Left common carotid artery plus branches (tissue), 1 donor: Measurements from ENCODE around the gene RNF141.

GRCh38 chr11:9726548-9727021, 62.7 kb downstream of the SWAP70 start:
- PRO-cap: no peak

- PRO-cap: no peak
These were observed 83.8 kb downstream of the SWAP70 start for GRCh38 chr11:9747661-9748163.

GRCh38 chr11:9852377-9853053, 188.6 kb downstream of the SWAP70 start:
- PRO-cap: no peak

DNA sequence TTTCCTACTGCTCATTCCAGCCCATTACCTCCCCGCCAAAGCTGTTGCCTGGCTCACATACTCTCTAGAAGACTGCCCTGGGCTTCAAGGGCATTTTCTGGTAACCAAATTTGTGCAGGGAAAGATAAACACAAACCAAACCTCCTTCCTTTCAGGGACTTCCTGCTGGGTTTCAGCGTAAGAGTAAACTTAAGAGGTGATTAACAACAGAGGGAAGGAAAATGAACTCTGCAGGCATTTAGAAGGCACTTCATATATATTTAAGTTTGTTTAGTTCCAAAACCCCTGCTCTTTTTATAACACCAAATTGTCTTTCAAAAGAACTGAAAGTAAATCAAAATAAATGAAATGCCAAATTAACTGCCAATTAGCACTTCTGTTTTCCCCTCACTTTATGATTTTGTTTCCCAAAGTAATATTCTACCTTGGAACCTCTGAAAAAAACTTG, 195.0 kb downstream of the SWAP70 start:
- PRO-cap: no peak

DNA sequence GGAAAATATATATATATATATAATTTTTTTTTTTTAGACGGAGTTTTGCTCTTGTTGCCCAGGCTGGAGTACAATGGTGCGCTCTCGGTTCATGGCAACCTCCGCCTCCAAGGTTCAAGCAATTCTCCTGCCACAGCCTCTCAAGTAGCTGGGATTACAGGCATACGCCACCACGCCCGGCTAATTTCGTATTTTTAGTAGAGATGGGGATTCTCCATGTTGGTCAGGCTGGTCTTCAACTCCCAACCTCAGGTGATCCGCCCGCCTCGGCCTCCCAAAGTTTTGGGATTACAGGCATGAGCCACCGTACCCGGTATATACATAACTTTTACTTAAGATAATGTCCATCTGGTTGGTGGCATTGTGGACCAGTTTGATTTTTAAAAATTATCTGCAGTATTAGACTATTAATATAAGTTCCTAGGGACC, 228.7 kb downstream of the SWAP70 start:
- PRO-cap: no peak

GRCh38 chr11:9968196-9969204, 304.6 kb downstream of the SWAP70 start:
- PRO-cap: no peak

DNA sequence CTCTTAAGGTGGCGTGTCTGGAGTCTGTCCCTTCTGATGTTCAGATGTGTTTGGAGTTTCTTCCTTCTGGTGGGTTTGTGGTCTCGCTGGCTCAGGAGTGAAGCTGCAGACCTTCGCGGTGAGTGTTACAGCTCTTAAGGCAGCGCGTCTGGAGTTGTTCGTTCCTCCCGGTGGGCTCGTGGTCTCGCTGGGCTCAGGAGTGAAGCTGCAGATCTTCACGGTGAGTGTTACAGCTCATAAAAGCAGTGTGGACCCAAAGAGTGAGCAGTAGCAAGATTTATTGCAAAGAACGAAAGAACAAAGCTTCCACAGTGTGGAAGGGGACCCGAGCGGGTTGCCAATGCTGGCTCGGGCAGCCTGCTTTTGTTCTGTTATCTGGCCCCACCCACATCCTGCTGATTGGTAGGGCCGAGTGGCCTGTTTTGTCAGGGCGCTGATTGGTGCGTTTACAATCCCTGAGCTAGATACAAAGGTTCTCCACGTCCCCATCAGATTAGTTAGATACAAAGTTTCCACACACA, 161.6 kb downstream of the SBF2 start:
- PRO-cap: no peak

DNA sequence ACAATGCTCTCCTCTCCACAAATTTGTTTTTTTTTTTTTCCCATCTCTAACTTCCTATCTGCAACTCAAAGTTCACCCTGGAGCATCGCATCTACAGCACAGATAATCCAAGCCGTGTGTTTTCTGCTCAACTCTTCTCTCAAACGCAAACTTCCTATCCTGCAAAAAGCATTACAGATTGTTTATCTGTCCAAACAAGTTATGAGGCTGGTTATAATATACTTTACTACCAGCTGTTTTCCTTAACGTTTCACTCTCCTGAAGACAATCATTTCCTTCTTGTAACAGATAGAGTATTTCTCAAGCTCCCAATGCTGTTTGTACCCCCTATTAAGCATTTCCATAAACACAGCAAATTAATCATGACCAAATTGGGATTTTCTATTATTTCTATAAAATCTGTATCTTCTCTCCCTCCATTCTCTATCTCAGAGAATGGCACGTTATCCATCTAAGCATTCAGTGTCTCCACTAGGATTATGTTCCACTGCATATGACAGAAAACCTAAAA, 84.7 kb downstream of the SBF2 start:
- PRO-cap: no peak

DNA sequence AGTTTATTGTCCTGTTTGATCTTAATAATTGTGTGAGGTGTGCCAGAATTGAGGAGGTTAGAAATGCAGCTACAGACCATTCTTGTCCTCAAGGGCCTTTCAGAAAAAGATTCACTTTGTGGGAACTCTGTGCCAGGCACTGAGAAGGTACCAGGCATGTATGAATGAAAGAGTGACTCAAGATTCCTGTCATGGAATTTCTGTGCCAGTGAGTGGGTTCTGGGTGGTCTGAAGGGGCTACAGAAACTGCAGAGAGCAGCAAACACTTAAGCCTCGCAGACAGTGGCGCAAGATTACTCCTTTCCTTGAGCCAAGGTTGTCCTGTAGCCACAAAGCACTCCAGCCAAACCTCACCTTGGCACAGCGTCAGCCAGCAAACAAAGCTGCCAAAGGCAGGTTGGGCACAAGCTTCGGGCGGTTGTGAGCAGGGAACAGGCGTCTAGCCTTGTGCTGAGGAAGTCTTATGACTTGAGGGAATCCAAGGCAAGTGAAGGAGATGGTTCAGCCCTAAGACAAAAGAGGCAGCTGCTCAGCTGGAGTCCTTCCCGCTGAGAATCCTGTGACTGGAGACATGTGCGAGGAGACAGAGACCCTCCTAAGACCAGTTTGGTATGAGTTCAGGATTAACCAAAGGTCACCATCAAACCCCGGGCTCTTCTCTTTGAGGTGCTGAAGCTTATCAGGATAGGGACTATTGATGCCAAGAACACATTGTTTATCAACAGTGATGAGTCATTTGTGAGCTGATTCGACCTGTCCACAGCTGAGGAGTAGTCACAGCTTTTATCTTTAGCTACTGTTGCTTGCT, 4.3 kb downstream of the ADM start:
- PRO-cap: no peak

DNA sequence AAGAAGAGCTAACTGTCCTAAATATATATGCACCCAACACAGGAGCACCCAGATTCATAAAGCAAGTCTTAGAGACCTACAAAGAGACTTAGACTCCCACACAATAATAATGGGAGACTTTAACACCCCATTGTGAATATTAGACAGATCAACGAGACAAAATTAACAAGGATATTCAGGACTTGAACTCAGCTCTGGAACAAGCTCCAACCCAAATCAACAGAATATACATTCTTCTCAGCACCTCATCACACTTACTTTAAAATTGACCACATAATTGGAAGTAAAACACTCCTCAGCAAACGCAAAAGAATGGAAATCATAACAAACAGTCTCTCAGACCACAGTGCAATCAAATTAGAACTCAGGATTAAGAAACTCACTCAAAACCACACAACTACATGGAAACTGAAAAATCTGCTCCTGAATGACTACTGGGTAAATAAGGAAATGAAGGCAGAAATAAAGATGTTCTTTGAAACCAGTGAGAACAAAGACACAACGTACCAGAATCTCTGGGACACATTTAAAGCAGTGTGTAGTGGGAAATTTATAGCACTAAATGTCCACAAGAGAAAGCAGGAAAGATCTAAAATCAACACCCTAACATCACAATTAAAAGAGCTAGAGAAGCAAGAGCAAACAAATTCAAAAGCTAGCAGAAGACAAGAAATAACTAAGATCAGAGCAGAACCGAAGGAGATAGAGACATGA, 13.6 kb downstream of the AMPD3 start:
- PRO-cap: no peak

DNA sequence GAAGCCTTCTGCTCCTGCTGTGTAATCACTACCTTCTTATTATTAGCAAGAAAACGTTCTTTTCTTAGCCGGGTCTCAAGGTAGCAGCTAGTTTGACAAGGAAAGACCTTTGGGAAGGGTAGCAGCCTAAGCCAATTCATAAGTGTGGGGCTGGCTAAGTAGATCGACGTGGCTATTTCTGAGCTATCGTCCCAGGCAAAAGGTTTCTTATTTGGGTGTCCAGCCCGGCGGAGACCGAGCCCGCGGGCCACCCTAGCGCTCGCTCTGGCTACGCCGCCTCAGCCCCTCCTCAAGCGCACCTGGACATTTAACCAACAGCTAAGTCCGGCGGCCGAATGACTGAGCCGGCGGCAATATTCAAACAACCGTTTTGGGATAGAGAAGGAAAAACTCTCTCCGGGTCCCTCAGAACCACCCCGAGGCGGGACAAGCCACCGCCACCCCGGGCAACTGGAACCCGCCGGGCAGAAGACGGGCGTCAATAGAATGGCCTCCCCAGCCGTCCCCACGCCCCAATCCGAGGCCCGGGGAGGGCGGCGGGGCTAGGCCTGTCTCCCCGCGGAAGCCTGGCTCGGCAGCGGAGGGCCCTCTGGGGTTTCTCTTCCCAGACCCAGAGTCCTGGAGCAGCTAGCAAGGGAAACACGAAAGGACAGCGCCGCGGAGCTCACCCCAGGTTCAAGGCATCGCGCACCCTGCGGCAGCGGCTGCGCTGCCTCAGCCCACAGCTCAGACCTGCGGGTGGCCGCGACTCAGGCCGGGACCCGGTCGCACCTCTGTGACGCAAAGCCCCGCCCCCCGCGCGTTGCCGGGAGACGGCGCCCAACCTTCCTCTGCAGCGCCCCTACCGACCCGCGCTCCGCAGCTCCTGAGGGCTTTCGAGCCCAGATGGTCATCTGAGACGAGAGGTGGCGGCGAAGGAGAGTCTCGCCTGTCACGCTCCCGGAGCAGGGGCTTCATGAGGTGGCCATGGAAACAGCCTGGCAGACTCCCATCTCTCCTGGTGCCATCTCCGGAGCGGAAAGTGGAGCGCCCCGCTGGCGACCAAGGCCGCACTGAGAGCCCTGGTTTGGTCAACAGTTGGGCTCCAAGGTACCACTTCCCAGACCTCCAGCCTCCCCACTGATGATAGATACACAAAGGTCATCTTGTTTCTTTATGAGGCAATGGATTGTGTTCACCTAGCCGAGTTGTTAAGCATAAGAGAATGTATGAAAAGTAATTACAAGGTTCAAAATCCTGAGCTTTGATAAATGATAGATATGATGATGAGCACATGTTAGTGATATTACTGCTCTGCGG, at the start of gene RNF141:
TSS of gene RNF141 (minus strand) at position 734 of the 1,299 bp plus-strand sequence.
- PRO-cap: unidirectional peak, minus-strand start at position 694 of the sequence; bidirectional peak, plus-strand start at position 892 of the sequence, minus-strand start at position 694 of the sequence

GRCh38 chr11:10564678-10565224, 3.7 kb downstream of the LYVE1 start:
- PRO-cap: no peak

- PRO-cap: unidirectional peak, plus-strand start at chr11:10690514
These were observed 3.4 kb downstream of the IRAG1 start for GRCh38 chr11:10690141-10690614.

GRCh38 chr11:10692102-10693352, 1.0 kb downstream of the IRAG1 start:
- PRO-cap: no peak

GRCh38 chr11:10771473-10771894, 20.4 kb downstream of the CTR9 start:
- PRO-cap: no peak

DNA sequence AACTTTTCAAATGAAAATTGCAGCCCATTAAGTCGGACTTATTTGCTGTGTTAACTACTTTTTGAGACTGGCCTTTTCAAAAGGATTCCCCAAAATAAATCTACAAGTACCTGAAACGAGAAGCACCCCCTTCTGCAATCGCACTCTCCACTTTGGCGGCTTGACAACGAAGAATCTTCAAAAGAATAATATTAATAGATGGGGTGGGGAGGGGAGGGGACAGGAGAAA, 1.7 kb downstream of the EIF4G2 start:
- PRO-cap: no peak

- PRO-cap: no peak
These were observed 50.4 kb upstream of the ZBED5 start for GRCh38 chr11:10908225-10908746.

DNA sequence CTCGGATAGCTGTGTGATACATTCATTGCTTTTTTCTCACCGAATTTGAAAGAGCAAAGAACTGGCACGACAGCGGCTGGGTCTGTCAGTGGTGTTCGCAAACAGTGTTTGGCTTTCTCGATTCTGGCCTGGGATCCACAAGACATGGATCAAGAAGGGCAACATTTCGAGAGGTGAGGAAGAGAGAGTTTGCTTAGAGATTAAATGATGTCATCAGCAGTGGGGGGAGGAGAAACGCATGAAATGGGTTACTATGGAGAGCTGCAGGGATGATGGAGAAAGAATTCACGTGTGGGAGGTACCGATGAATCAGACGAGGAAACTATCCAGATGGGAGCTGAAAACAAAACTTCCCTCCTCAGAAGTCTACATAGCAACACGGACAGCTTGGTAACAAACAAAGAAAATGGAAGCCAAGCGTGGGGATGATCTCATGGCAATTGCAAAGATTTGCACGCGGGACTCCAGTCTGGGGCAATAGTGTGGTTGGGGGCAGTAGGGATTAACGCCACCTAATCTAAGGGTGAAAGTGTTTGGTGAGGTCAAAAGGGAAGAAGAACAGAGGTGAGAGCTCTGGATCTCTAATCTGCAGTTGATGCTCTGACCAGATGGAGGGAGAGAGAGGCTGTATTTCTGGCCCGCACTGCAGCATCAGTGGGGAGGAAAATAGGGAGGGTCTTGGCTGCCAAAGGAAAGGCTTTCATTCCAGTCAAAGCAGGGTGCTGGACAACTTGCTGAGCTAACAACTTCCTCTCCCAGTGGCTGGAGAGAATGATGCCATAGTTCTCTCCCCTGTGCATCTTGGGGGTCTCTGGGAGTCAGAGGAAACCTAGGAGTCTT, 43.3 kb upstream of the CSNK2A3 start:
- PRO-cap: no peak

GRCh38 chr11:11620900-11621359, 875 bp downstream of the GALNT18 start:
- PRO-cap: no peak

GRCh38 chr11:11691810-11692234, 70.0 kb upstream of the GALNT18 start:
- PRO-cap: no peak